Sternocleidomastoid (tissue), 1 donor: ENCODE measurements around a stretch of chr3.

DNA sequence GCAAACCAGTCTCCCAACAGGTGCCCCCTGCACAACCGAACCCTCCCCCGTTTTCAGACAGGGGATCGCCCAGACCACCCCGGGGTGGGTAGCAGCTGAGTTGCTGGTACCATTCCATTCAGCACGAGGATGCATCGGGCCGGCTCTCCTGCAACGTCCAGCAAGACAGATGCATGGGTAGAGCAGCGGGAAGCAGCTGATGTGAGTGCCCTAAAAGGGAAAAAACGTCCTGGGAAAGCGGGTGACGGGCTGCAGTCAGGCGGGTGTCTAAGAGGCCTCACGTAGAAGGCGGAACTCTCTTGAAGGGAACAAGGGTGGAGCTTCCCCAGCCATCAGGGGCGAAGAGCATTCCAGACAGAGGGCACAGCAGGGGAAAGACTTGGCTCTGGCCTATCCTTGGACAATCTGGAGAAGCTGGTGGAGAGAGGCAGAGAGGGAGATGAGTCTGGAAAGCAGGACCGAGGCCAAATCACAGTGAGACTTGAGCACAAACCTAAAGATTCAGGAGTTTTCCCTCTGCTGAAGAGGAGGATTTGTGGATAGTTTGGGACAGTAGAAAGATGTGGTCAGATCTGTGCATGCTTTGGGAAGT is 70.8 kb downstream of the SEMA5B start:
- PRO-cap: no peak

- PRO-cap: no peak
Measured at GRCh38 chr3:123025787-123027141, 1.3 kb downstream of the SEMA5B start.

DNA sequence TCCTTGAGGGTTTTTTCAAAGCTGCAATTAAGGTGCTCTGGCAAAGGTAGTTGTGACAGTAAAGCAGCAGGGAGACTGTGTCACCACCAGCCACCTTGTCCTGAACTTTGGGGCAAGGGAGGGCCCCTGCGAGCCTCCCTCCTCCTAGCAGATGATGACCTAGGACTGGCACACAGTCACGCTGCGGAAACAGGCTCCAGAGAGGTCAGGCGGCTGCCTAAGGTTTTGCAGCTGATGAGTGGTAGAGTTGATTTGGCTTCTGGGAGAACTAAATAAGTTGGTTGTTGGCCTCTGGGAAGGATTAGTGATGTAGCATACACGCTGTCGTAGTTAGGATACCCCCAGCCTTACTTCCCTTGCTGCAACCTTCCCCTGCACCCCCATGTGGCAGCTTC is 62.7 kb downstream of the PDIA5 start:
- PRO-cap: no peak

- PRO-cap: no peak
Measured at GRCh38 chr3:123217865-123218510, 16.2 kb downstream of the SEC22A start.

GRCh38 chr3:123246851-123247416 is 45.2 kb downstream of the SEC22A start:
- PRO-cap: no peak

DNA sequence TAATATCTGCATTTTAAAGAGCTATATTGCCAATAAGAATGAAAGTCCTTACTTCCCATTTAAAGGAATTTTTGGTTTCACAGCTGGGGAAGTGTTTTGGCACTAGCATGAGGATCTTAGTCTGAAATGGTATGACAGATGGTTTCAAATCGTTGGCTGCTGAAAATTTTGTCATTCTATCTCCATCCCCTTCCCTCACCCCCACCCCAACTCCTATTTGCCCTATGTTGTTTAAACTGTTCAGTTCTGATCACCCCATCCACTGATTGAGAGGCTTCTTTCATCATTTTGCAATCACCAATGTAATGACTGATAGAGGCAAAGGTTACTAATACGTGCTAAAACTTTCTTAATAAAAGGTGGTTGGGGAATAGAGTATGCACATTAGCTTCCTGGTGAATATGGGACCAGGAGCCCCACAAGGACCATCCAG is 105.7 kb downstream of the SEC22A start:
- PRO-cap: no peak

GRCh38 chr3:123333408-123333668 is 115.6 kb downstream of the ADCY5 start:
- PRO-cap: no peak

GRCh38 chr3:123445823-123446420 is 3.0 kb downstream of the ADCY5 start:
- PRO-cap: no peak

GRCh38 chr3:123584222-123584547 is 668 bp downstream of the HACD2 start:
- PRO-cap: no peak

DNA sequence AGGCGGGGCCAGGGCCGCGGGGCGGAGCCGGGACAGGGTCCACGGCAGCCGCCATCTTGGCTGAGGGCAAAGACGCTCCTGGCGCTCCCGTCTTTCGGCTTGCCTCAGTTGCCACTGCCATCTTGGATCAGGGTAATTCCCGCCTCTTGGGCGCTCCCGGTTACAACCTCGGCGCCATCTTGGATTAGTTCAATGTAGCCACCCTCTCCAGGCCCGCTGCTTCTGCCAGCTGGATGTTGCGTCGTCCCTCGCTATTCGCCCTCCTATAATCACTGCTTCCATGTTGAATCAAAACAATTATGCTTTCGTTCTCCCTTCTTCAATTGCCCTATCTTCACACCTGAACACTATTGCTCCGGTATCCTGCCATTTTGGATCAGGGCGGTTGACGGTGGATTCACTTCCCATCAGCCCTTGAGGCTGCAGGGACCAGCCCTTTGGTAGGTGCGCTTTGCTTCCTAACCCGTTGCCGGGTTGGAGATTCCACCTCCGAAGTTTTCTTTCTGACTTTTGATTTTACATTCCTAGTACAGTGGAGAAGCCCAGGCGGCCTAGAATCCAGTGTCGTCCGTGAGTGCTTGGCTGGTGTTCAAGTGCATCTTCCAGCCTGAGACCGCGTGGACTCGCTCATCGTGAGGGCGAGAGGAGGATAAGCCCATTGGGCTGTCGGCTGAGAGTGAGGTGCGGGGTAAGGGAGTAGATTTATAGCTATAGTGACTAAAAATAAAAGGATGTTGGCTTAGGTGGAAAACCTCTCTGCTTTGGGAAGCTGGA is 448 bp upstream of the HACD2 start:
- PRO-cap: bidirectional peak, plus-strand start at position 187 of the sequence, minus-strand start outside the sequence; unidirectional peak, plus-strand start at position 652 of the sequence

GRCh38 chr3:123585888-123585971 is 877 bp upstream of the HACD2 start:
- PRO-cap: no peak

- PRO-cap: no peak
Measured at GRCh38 chr3:123613989-123614554, 29.2 kb upstream of the HACD2 start.

DNA sequence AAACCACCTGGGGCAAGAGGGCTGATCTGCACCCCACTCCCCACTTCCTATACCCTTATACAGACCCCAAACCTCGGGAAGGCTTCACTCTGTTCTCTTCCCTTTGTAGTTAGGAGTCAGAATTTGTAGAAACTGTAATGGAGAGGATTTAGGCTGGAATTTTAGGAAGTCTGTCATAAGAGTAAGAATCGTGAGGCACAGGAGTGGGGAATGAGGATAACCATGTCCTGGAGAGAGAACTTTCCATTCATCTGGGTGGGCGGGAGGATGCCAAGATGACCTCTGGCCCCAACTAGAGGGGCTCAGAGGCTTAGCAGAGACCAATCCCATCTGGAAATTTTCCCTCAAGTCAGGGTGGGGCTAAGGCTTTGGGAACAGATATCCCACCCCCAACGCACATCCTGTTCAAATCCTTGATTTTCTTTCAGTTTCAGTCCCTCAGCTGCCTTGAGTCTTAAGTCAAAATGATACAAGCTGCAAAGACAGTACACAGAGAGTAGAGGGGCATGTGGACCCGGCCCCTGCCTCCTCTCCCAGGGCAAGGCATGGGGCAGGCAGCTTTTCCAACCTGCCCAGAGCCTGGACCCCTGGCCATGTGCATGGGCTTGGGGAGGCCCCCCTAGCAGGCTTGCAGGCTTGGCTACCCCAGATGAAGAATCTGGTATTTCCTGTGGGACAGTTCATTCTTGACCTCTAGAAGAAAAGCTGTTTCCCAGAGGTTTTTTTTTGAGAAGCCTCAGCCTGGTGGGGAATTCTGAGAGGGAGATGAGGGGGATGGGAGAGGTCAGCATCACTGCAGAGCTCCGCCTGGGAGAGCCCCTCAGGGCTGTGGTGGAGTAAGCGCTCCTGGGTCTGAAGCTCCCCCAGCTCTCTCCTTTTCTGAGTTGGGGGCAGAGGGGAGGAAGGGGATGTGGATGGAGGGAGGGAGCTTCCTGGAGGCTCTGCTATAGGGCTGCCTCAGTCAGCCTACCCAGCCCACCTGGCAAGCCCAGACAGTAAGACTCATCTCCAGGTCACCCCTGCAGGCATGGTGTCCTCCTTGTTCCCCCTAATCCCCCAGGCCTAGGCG is 109.7 kb upstream of the HACD2 start:
- PRO-cap: no peak

DNA sequence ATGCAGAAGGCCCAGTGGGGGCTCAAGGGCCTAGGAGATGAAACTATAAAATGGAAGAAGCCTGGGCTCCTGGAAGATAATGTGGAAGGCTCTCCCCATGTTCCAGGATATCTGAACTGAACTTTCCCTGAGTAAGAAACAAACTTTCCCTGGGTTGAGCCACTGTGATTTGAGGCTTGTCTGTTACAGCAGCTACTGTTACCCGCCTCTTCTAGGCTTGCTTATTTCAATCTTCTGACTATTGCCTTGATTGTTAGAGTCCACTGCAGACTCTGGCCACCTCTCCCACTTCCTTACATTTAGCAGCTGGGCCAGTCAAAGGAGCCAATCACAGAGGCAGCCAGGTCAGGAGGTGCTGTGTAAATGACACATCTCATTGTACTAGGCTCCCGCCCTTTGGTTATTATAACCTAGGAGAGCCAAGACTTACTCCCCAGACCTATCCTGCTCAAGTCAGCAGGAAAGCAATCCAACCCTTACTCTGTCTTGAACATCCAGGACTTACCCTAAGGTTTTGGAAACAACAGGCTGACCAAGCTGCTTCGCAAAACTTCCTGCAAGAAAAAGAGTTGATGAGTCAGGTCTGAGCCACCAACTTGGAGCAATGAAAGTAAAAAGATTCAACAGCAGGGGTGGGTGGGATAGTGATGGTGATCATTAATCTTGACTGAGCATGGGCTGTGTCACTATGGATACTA is 144.5 kb downstream of the MYLK start:
- PRO-cap: no peak

GRCh38 chr3:124094277-124094943 is 61.2 kb downstream of the KALRN start:
- PRO-cap: no peak

DNA sequence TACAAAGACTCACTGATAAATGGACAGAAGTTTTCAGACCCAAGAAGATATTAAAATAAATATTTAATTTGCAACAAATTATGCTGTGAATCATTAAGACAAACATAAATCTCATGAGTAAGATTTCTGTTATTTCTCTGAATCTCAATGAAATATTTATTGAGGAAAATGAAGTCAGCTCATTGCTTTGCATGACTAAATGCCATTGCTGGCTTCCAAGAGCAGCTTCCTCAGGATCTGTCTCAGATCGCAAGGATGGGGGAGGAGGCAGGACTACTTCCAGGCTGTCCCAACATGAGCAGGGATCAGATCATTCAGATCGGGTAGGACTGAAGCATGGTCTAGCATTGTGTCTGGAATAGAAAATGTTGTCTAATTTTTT is 86.2 kb downstream of the KALRN start:
- PRO-cap: no peak

GRCh38 chr3:124248348-124249237 is 215.4 kb downstream of the KALRN start:
- PRO-cap: no peak

GRCh38 chr3:124258045-124258495 is 224.9 kb downstream of the KALRN start:
- PRO-cap: no peak

DNA sequence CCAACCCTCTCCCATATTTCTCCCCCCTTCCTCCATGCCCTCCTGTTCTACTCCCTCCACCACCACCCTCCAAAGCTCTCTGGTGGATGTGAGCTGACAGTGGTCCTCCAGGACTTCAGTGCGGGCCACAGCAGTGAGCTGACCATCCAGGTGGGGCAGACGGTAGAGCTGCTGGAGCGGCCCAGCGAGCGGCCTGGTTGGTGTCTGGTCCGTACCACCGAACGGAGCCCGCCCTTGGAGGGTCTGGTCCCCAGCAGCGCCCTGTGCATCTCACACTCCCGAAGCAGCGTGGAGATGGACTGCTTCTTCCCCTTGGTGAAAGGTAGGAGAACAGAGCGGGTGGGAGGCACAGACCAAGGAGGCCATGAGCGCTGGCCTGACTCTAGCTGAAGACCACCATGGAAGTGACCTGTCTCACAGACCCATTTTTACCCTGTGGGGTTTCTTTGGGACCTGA is 167.5 kb upstream of the UMPS start:
- PRO-cap: no peak

DNA sequence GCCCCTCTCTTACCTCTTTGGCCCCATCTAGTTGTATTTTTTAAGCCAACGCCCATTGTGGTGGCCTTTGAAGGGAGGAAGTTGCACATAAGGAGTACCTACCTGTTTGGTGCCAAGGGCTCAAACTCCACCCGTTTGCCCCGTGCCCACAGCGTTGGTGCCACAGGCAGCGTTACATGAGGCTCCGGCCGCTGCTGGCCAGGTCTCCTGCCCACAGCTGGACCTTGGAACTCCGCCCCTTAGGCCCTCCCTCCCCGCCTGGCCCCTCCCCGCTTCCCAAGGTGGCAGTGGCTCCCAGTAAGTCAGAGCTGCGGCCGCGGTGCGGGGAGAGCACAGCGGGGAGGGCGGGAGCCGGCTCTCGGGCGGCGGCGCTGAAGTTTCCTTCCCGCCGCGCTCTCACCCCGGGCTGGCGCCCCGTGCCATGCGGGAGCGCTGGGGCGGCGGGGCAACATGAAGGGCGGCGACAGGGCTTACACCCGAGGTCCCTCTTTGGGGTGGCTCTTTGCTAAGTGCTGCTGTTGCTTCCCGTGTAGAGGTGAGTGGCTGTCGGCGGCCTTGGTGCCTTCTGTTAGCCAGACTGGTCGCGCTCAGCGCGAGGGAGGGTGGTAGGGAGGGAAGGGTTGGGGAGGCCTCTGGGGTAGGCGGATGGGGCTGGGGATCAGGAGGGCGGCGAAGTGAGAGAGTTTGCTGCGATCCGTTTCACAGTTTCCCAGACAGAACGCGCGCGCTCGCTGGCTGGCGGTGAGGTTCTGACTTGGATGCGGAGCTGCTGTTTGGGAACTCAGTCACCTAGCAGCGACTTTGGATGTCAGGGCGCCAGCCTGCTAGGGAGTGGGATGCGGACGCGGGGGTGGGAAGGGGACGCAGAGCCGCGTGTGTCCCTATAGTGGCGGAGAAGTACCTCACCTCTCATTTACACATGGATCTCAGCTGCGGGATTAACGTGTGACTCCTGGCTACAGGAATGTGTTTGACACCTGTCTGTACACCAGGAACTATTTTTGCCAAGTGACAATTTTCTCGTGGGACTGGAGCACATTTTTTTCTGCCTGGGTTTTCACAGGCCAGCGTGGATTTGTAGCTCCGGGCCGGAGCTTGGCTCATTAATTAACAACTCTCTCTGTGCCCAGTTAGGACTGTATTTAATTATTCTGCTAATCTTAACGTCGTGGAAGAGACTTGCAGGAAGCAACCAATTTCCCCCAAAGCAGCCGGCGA is 145.5 kb upstream of the UMPS start:
- PRO-cap: unidirectional peak, plus-strand start at position 305 of the sequence